BJ (cell line): ENCODE measurements around a stretch of chr1.

- CAGE, long polyA plus RNA, result no peak
- RRBS, result no CpG with 5 or more reads among the region's 3 CpGs
These were observed 4.7 kb downstream of the CREG1 start for GRCh38 chr1:167548753-167549329.

DNA sequence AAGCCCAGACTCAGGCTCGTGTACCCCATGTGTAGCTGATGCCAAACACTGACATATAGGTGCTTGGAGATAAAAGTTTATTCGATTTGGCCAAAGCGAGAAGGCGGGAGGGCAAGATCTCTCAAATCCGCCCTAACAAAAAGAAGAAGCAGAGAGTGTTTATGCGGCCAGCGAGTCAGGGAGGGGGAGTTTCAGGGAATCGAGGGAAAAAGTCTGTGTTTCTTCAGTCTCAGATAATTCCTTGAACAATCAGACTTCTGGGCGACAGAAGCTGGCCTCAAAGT lies 594 bp upstream of the CREG1 start:
- CAGE, long polyA plus RNA, result no peak
- RRBS, result no CpG with 5 or more reads among the region's 9 CpGs

DNA sequence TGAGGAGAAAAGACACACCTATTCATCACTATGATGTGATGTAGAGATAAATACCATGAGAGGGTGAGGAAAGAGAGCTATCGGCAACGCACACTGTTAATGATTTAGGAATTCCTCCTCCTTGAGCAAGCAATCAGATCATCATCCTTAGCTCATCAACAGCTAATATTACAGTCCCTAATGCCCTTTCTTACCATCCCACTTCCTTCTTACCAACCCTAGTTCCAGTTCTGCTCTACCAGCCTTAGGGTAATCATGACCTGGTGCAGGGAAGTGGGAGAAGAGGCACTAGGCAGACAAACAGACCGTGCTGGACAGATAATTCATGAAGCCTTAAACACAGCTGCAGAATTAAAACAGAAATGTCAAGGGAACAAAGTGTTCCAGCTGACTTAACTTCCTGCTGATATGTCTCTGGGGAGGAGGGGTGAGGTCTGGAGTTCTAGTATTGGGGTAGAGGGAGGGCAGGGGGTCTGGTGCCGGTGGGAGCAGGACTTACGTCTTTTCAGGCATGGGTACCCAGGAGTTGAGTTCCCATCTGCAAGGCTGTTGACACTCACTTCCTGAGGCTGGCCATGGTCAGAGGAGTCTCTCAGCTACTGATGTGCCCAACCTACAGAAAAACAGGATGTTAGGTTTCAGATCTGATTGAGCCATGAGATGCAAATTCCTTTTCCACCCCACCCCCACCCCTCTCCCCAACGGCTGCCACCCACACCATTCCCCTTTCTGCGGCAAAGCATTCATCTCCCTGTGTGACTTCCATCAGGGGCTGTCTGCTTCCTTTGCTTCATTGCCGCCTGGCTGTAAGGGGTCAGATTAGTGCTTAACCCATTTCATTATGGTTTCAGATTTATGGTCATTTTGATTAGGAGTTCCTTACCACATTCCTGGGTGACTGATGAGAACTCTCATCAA lies 12.6 kb upstream of the RCSD1 start:
- CAGE, long polyA plus RNA, result no peak
- RRBS, result no CpG with 5 or more reads among the region's 8 CpGs

- CAGE, long polyA plus RNA, result no peak
- RRBS, result no CpG with 5 or more reads among the region's 8 CpGs
These were observed 21.2 kb downstream of the RCSD1 start for GRCh38 chr1:167651081-167651759.

GRCh38 chr1:167666435-167666988 lies 36.5 kb downstream of the RCSD1 start:
- CAGE, long polyA plus RNA, result no peak
- RRBS, result no CpG with 5 or more reads among the region's 5 CpGs

GRCh38 chr1:167680945-167681485 lies 40.8 kb upstream of the MPZL1 start:
- CAGE, long polyA plus RNA, result no peak
- RRBS, result no CpG with 5 or more reads among the region's 4 CpGs

DNA sequence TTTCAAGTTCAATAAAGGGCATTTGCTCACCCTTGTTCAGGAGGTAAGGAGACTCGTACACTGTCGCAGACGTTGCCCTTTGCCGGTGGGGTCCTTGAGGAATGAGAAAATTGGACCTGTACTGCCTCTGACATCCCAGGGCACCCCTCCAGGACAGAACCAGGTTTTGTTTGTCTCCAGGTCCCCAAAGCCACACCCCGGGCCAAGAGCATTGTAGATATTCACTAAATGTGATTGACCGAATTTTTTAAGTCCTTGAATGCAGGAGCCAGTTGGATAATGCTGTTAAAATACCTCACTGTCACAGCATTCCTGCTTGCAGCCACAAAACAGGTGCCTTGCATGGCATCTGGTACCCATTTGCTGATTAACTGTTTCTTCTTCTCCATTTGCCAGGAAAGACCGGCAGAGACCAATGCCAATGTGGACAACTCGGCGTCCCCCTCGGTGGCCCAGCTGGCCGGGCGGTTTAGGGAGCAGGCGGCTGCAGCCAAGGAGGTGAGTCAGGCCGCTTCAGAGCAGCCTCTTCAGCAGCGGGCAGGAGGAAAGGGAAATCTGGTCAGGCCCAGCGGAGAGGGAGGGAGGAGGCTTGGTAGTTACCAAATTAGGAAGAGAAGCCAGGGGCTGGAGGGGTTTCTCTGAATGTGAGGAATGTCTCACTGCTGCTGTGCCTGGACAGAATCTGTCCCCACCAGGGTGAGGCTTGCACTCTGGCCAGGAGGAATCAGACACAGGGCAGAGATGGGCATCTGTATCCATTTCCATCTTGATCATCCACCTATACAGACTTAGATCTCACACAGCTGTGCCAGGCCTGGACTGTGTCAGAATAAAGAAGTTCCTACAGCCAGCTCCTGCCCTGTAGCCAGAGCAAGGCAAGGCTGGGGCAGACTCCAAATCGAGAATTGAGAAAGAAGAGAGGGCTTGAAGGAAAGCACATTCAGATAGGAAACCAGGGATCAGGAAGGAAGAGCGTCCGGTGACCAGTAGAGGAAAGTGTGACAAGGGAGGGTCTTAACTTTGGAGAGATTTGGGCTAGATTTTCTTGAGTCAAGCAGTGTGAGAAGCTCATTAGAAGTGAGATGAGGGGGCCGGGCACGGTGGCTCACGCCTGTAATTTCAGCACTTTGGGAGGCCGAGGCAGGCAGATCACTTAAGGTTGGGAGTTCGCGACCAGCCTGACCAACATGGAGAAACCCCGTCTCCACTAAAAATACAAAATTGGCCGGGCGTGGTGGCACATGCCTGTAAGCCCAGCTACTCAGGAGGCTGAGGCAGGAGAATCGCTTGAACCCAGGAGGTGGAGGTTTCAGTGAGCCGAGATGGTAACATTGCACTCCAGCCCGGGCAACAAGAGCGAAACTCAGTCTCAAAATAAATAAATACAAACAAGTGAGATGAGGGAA lies 37.8 kb upstream of the MPZL1 start:
- CAGE, long polyA plus RNA, result no peak
- RRBS, result 36% methylated on average over 7 of the region's 32 CpGs

GRCh38 chr1:167752518-167752825 lies 30.7 kb downstream of the MPZL1 start:
- CAGE, long polyA plus RNA, result no peak

DNA sequence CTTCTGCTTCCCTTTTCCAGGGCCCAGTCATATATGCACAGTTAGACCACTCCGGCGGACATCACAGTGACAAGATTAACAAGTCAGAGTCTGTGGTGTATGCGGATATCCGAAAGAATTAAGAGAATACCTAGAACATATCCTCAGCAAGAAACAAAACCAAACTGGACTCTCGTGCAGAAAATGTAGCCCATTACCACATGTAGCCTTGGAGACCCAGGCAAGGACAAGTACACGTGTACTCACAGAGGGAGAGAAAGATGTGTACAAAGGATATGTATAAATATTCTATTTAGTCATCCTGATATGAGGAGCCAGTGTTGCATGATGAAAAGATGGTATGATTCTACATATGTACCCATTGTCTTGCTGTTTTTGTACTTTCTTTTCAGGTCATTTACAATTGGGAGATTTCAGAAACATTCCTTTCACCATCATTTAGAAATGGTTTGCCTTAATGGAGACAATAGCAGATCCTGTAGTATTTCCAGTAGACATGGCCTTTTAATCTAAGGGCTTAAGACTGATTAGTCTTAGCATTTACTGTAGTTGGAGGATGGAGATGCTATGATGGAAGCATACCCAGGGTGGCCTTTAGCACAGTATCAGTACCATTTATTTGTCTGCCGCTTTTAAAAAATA lies 66.1 kb downstream of the MPZL1 start:
- CAGE, long polyA plus RNA, result no peak
- RRBS, result no CpG with 5 or more reads among the region's 7 CpGs

DNA sequence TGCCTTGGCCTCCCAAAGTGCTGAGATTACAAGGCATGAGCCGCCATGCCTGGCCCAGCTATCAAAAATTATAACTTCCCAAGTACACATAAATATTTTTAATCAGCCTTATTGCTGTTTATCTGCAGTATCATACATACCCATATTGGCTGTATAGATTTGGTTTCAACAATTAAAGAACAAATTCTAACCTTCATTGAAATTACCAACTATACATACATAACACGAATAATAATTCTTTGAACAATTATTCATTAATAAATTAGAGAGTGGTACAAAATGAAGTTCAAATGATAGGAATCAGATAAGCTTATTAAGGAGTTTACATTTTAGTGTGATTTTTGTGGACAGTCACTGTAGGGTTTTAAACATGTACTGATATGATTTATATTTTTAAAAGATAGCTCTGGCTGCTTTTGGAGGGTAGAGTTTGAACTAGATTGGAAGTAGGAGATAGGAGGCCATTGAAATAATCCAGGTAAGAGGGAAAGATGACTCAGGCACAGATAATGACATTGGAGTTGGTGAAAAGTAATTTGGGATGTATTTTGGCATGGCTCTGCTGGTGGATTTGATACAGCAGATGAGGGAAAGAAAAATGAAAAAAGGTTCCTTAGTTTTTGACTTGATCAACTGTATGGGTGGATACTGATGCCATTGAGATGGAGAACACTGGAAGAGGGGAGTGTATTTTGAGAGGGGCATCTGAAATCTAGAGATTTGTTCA lies 35.4 kb upstream of the MPC2 start:
- CAGE, long polyA plus RNA, result no peak
- RRBS, result no CpG with 5 or more reads among the region's 2 CpGs

DNA sequence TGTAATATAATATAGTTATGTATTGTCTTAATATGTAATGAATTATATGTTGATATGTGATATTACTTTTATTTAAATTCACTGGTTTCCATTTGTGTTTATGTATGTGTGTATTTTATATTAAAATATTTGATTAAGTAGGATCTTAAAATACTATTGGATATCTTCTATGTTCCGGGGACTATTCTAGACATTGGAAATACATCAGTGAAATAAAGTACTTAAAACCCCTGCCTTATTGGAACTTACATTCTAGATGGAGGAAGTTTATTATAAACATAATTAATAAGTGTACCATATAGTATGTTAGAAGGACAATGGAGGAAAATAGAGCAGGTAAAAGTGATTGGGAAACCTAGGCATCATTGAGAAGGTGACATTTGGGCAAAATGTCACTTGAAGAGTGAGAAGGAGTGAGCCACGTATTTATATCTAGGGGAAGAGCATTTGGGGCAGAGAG lies 97.0 kb downstream of the GPR161 start:
- CAGE, long polyA plus RNA, result no peak
- RRBS, result no CpG with 5 or more reads among the region's 2 CpGs

DNA sequence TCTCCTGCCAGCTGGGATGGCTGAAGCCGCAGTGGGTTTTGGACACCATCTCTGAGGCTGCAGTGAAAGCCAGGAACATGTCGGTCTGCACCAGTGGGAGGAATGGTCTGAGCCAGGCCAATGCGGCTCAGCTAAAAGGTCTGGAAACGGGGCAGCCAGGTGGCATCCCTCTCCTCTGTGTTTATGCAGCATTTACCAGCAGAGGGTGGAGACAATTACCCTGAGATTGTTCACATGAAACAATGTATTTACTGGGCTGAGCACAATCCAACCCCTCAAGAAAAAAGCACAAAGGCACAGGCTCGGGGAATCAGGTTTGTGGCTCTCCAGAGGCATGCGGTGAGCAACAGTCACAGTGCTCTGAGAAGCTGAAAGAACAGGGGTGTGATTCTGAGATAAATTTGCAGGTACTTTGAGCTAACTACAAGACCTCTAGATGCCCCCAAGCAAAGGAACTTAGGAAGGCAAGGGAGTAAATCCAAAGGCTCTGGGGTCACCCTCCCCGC lies 44.4 kb downstream of the GPR161 start:
- CAGE, long polyA plus RNA, result no peak
- RRBS, result no CpG with 5 or more reads among the region's 7 CpGs

DNA sequence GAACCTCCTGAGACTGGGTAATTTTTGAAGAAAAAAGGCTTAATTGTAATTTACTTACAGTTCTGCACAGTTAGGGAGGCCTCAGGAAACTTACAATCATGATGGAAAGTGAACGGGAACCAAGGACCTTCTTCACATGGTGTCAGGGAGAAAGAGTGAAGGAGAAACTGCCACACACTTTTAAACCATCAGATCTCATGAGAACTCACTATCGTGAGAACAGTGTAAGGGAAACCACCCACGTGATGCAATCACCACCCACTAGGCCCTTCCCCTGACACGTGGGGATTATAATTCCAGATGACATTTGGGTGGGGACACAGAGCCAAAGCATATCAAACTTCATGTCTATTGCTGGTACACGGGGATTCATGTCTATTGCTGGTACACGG lies 5.4 kb upstream of the SFT2D2 start:
- CAGE, long polyA plus RNA, result no peak
- RRBS, result no CpG with 5 or more reads among the region's 6 CpGs

- CAGE, long polyA plus RNA, result no peak
- RRBS, result no CpG with 5 or more reads among the region's 2 CpGs
These were observed 12.2 kb downstream of the XCL2 start for GRCh38 chr1:168531497-168532050.

GRCh38 chr1:168551687-168552267 lies 8.0 kb upstream of the XCL2 start:
- CAGE, long polyA plus RNA, result no peak
- RRBS, result no CpG with 5 or more reads among the region's 4 CpGs

DNA sequence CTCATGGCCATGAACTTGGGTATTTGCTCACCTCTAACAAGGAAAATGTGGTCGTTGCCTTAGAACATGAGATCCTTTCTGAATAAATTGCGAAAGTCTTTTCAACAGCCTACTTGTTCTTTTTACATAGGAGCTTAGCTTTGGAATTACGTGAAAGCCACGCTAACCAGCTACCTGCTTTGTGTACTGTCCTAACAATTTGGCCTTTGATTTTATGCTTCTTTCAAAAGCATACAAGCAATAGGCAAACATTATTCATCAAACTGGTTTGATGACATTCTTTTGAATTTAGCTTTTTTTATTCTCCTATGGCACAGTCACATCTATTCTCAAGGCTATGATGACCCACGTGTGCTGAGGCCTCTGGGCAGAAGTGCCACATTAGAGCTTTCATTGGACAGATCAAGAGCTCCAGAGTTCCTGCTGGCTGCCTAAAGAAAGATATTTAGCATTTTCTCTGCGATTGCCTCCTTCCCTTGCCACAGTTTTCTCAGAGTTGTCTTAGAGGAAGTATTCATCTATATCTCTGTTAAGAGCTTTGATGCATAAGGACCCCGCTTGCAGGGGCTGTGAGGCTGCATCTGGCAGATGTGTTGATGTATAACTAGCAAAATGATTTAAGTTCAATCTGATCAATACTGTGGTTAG lies 178.1 kb upstream of the DPT start:
- CAGE, long polyA plus RNA, result no peak
- RRBS, result no CpG with 5 or more reads among the region's 7 CpGs

- CAGE, long polyA plus RNA, result no peak
- RRBS, result no CpG with 5 or more reads among the region's 2 CpGs
These were observed 59.8 kb upstream of the ATP1B1 start for GRCh38 chr1:169046709-169047052.

DNA sequence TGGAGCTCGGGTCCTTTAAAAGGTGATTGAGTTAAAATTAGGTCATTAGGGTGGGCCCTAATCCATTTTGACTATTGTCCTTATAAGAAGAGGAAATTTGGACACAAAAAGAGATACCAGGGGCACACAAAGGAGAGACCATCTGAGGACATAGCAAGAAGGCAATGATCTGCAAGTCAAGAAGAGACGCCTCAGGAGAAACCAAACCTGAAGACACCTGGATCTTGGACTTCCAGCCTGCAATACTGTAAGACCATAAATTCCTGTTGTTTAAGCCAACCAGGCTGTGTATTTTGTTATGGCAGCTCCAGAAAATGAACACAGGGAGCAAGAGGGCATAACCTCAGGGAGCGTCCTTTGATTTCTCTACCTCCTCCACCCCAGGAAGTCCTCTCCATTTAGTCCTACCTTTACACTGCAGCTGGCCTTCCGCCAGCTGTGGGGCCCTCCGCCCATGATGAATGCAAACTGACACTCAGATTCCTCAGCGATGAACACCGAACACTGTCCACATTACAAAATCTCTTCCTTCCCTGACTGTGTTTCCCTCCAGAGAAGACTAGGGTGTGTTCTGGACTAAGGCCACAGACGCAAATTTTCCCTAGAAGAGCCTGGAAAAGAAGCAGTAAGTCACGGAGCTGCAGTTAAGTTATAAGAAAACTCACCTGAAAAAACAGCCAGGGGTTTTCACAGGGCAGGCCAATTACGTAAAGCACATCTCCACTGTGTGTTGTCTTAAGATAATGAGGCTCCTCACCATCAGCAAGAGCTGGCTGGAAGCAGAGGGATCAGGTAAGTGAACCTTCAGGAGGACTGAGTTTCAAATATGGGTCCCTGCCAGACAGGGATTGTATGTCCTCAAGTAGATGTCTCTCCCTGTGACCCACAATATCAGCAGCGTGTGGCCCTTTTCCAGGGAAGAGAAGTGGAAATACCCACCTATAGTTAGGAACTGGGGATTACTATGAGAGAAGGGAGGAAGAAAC lies 46.5 kb upstream of the ATP1B1 start:
- CAGE, long polyA plus RNA, result no peak
- RRBS, result no CpG with 5 or more reads among the region's 11 CpGs

GRCh38 chr1:169111097-169112133 lies 4.9 kb downstream of the ATP1B1 start:
- CAGE, long polyA plus RNA, result no peak
- RRBS, result no CpG with 5 or more reads among the region's 12 CpGs

- CAGE, long polyA plus RNA, result no peak
- RRBS, result no CpG with 5 or more reads among the region's 4 CpGs
These were observed 18.2 kb downstream of the ATP1B1 start for GRCh38 chr1:169124557-169125302.